ENCODE results near the genes ZNF804A, ITGAV and COL3A1.

DNA sequence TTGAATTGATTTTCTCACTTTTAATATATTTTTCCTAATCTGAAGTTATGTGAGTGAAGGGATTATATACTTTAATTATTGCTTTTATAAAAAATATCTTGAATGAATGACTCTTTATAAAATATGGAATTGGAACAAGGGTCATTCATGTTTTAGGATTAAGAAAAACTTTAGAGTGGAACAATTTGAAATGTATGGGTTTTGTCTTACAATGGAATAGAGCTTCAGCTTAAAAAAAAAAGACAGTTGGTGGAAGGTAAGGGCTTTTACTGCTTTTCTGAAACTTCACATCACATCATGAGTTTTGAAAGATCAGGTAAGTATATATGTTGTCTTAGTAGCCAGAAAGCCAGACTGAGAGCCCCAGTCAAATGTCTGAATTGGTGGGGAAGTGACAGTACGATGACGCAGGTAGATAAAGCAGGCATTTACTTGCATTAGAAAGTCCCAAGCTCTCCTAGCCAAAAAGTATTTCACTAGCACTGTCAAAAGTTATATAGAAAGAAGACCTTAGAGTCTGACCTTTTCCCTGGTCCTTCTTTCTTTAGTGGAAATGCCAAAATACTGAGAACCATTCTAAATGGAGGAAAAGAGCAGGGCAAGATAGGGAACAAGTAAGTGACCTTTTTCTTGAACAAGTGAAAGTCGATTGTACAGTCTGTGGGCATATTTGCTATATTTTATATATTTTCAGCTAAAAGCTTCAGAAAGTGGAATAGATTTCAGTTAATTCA, 10.0 kb downstream of the ITGA4 start:
- PRO-cap = no peak

- PRO-cap = no peak
Observed at GRCh38 chr2:181954101-181954657, 31.5 kb upstream of the PPP1R1C start.

DNA sequence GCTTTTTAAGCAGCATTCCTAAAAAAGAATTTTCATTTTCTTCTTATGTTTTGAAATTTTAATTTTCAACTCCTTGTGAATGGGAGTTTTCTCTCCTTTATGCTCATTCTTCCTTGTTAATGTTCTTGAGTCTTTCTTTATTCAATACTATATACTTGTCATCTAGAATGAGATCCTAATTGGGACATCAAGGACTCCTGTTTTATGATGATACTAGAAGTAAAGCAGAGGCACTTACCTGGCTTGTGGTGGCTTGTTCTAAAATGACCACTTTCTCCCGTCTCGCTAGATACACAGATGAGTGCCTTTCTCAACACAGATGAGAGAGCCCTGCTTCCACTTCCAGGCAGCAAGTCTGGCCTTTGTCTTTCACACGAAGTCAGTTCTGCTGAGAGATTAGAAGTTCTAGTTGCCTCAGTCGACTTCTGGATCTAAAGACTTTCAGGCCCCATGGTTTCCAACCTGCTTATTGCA, 70.2 kb downstream of the PPP1R1C start:
- PRO-cap = no peak

DNA sequence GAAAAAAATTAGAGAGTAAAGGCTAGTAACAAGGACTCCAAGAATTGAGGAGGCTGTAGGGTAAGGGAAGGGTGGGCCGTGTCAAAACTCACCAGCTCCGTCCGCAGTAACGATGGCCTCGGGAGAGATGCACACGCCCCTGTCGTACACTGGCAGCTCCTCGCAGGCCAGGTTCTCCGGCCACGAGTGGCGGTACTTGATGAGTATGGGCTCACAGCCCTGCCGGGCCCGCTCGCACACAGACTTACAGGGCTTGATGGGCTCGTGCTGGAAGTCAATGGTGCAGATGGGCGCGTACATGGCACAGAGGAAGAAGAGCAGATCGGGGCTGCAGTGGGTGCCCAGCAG, 480 bp downstream of the FRZB start:
- PRO-cap = no peak

- PRO-cap = no peak
Observed at GRCh38 chr2:182912825-182913233, 46.4 kb upstream of the FRZB start.

DNA sequence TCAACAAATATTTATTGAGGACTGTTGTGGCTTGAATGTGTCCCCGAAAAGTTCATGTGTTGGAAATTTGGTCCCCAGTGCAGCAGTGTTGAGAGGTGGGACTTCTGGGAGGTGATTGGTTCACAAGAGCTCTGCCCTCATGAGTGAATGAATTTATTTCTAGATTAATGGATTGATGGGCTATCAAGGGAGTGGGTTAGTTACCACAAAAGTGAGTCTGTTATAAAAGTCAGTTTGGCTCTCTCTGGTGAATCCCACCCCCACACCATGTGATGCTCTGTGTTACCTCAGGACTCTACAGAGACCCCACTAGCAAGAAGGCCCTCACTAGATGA, 46.8 kb upstream of the FRZB start:
- PRO-cap = no peak

- PRO-cap = no peak
Observed at GRCh38 chr2:183005384-183006259, 32.6 kb downstream of the NCKAP1 start.

DNA sequence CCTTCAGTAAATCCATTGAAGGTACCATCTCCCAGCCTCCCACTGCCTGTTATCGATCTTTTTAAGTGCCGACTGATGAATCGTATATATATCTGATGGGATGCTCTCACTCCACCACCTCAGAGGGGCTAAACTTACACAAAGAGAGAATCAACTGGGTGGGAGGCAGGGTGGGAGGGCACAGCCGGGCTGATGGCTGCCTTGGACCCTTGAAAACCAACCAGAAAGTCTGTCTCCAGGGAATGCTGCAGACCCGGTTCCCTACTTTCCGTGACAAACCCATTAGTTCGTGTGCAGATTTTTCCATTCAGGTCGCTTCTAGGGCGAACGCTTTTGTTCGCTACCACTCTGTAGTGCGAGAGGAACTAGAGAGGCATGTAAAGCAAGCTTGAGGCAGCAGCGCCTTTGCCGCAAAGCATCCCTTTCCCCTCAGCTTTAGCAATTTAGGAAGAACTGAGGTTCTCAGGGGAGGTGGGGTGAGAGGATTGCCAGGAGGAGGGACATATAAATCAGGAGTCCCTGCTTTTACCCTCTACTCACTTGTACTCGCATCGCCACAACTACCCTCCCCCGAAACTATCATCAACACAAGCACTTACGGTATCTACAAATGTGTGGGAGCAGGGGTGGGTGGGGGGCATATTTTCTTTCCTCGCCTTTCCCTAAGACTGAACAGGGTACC, 831 bp upstream of the ZNF804A start:
- PRO-cap = no peak

DNA sequence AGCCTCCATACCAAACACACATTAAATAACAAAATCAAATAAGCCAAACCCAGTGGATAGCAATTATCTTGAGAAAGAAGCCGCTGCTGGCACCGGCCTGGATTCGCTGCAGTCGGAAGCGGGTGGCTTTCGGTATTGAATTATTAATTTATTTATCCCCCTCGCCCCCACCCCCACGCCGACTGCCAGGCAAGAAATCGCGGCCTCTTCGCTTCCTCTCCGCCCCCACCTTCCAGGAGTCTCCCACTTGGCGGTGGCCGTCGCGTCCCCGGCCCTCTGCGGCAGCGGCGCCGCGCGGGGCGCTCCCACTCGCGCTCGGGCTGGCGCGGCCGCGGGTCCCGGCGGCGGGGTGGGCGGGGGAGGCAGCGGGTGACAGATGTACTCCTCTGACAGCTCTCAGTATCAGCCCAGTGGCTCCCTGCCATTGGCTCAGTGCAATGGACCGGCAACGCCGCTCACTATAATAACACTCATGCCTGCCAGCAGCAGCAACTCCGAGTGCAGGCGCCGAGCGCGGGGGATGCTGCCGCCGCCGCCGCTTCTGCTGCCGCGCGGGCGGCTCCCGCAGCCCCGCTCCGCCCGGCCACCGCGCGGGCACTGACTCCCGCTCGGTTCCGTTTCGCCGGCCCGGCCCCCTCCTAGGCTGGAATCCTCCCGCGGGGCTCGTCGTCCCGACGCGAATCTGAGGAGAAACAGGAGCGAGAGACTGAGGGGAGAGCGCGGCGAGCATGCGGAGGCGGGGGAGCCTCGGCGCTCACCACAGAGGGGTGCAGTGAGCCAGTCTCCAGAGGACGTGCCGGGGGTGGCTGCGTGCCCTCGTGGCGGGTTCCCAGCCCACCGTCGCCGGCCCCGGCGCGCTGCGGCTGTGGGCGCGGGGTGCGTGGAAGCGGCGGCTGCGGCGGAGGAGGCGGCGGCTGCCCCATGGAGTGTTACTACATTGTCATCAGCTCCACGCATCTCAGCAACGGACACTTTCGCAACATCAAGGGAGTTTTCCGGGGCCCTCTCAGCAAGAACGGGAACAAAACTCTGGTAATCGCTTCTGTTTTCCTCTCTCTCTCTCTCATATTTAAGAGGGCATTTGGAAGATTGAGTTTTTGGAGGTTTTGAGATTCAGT, at the start of gene ZNF804A:
Gene ZNF804A, plus strand, starts transcription at position 491 of the 1,118 bp plus-strand sequence.
- PRO-cap = unidirectional peak, plus-strand start at position 491 of the sequence; bidirectional peak, plus-strand start at position 780 of the sequence, minus-strand start at position 599 of the sequence

- PRO-cap = no peak
Observed at GRCh38 chr2:186006756-186007676, 268.4 kb downstream of the FSIP2 start.

GRCh38 chr2:186589585-186590669, at the start of gene ITGAV:
TSS of gene ITGAV (plus strand) at chr2:186590056.
- PRO-cap = bidirectional peak, plus-strand start at chr2:186589667, minus-strand start at chr2:186589443; bidirectional peak, plus-strand start at chr2:186590069, minus-strand start at chr2:186589890; bidirectional peak, plus-strand start at chr2:186590330, minus-strand start at chr2:186590143; bidirectional peak, plus-strand start at chr2:186590586, minus-strand start at chr2:186590550

- PRO-cap = no peak
Observed at GRCh38 chr2:186607612-186608180, 17.8 kb downstream of the ITGAV start.

GRCh38 chr2:186762234-186762648, 68.4 kb downstream of the FAM171B start:
- PRO-cap = no peak

DNA sequence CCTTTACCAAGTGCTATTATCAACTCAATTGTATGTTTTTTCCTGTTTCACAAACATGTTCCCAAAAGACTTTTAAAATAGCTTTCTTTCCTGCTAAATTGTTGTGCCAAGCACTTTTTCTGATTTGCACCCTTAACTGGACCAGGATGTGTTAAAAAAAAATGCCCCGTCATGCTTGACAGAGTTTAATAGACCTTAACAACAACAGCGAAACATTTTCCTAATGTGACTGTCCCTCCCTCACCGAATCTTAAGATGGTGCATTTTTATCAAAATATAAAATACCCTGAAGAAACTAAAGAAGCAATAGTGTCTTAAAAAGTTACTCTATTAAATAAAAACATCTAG, 44.1 kb downstream of the CALCRL start:
- PRO-cap = no peak

GRCh38 chr2:187550858-187551538, 3.2 kb downstream of the TFPI start:
- PRO-cap = no peak

- PRO-cap = no peak
Observed at GRCh38 chr2:187552965-187553607, 1.1 kb downstream of the TFPI start.

DNA sequence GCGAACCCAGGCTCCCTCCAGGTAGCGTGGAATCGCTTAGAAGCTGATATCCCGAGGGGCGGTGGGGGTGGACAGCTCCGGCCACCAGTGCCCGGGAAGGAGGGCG, 378 bp downstream of the GULP1 start:
- PRO-cap = no peak

DNA sequence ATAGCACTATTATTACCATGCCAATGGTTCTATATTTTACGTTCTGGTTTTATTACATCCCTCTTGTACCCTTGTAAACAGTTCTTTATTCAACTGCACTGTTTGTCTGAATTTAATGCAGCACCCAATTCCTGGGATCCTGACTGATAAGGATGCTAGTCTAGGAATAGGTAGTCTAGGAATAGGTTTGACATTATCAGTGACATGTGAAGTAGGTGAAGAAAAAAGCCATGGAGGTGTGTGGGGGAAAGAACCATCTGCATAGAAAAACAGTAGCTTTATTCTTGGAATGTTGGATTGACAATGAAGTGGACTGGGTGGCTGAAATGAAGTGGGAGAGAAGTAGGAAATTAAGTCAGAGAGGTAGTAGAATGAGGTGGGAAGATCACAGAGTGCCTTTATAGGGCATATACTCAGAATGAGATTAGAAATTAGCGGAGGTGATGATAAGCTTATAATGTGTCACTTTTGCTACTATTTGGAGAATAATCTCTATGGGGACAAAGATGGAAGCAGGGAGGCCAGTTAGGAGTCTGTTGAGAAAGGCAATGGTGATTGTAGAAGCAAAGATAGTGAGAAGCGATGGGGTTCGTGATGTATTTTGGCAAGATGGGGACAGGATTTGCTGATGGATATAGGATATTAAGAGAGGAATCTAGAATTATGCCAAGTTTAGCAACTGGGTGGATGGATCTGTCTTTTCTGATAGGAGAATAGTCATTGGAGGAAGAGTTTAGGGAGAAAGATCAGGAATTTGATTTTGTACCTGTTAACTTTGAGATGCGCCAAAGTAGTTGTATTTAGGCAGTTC, 37.7 kb downstream of the GULP1 start:
- PRO-cap = no peak

- PRO-cap = no peak
Observed at GRCh38 chr2:188974052-188974779, at the start of gene COL3A1. TSS of gene COL3A1 (plus strand) at chr2:188974373.

GRCh38 chr2:188976534-188977129, 2.5 kb downstream of the COL3A1 start:
- PRO-cap = no peak

Measured in H9 (cell line).